Measurements from ENCODE around the genes CTDSP1, WNT10A and ZFAND2B.

DNA sequence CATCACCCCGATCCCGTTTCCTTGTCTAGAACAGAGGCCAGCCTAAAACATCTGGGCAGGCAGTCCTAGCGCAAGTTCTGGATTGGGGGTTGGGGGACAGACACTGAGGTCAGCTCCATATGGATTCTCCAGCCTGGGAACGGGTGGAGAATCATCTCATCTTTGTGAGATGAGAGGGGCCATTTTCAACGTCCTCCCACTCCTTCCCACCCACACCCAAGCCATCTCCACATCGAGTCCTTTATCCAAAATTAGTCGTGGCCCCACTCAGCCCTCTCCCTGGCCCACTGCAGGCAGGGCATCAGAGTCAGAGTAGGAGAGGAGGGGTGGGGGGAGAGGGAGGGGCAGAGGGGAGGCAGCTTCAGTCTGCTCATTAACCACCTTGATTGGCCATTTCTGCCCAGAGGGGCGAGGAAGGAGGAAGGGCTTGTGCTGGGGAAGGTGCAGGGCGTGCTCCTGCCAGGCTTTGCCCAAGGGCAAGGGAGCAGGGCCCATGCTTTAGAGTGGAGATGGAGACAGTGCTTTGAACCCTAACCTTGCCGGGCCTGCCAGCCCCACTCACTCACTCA is 4.0 kb upstream of the RUFY4 start:
- RRBS: no CpG with 5 or more reads among the region's 10 CpGs

DNA sequence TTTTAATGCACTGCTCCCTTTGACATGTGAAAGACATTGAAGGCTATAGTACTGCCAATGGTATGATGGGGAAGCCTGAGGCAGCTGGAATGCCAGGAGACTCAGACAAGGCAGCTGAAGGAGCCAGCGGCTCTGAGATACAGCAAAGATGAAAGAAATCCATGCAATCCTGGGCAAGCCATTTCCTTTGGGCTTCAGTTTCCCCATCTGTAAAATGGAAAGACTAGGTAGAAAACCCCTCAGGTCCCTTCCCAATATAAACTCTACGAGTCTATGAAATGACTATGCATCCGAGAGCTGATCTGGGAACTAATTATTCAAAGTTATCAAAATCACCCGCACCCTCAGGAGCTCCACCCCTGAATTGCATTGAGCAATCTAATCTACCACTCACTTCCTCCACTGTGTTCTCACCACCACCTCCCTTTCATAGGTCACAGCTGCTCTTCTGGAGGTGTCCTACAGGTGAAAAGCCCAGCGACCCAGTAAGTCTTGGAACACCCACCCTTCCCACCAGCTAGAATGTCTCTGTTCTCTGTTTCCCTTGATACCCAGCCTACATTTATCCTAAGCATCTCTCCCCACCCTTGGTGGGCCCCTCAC is 3.2 kb downstream of the CXCR2 start:
- RRBS: no CpG with 5 or more reads among the region's 5 CpGs

- RRBS: no CpG with 5 or more reads among the region's 10 CpGs
Measured at GRCh38 chr2:218217953-218218737, 1.2 kb downstream of the ARPC2 start.

DNA sequence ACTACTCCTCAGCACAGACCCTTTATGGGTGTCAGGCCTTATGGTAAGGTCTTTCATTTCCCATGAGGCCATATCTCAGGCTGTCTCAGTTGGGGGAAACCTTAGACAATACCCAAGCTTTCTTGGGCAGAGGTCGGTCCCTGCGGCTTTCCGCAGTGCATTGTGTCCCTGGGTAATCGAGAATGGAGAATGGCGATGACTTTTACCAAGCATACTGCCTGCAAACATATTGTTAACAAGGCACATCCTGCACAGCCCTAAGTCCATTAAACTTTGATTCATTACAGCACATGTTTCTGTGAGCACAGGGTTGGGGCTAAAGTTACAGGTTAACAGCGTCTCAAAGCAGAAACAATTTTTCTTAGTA is 19.5 kb upstream of the TMBIM1 start:
- RRBS: no CpG with 5 or more reads among the region's 6 CpGs

DNA sequence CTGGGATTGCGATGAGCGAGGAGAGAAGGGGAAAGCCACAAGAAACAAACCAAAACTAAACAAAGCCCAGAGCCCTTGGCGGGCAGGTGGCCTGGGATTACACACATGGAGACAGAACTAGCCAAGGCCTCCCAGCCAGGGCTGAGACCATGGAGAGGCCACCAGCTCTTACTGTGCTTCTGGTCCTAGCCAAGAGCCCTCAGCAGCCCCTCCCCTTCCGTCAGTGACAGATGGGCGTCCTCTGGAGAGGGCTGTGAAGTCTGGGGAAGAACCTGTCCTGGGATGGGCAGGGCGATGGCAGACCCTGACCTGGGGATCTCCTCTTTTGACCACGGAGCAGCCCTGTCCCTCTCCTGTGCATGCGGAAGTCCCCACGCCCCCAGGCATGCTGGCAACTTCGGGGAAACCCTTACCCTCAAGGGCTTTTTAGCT is 27.3 kb upstream of the CATIP start:
- RRBS: no CpG with 5 or more reads among the region's 10 CpGs

DNA sequence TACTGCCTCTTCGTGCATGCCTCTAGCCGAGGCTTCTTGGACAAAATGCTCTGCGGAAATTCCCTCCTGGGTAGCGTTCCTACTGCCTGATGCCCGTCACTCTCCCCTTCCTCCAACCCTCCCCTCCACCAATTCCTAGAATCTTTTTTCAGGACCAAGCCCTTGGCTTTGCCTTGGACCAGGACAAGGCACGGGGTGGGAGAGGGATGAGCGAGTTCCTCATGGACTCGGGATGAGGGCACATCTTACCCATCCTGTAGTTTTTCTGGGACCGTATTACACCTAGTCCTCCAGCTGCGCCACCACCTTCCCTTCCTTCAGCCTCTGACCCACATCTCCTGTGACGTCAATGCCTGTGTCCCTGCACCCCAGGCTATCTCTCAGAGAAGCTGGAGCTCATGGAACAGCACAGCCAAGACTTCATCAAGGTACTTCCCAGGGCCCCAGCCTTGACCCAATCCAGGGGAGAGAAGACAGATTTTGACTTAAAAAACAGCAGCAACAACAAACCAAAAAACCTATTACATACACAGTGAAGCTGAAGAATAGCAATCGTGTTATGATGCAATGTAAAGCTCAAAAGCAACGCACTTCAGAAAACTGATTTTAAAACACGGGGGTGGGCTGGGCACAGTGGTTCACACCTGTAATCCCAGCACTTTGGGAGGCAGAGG is 1.1 kb downstream of the CATIP start:
- RRBS: no CpG with 5 or more reads among the region's 14 CpGs

DNA sequence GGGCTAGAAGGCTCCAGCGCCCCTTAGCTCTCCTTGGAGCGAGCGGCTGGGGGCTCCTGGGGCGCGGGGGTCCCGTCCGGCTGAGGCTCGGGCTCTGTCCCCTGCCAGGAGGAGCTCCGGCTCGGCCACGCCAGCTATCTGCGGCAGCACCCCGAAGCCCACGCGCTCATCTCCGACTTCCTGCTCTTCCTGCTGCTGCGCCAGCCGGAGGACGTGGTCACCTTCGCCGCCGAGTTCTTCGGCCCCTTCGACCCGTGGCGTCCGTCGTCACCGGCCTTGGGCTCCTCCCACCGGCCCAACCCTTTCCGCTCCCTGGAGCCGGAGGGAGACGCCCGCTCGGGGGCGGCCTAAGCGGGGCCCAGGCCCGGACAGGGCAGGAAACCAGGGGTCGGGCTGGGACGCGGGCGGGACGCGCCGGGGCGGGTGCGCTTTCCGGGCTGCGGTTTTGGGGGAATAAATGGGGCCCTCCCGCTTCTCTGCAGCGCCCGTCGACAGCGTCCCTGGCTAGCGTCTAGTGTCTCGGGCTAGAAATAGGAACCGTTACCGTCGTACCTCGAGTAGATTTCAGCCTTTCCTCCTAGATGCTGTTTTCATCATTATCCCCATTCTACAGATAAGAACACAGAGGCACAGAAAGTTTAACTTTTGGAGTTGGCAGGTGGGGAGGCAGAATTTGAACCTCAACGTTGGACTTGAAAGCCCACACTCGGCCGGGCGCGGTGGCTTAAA is 11.1 kb downstream of the CATIP start:
- RRBS: under 1% methylated on average over 33 of the region's 65 CpGs

- RRBS: 1% methylated on average over 36 of the region's 95 CpGs
Measured at GRCh38 chr2:218399013-218399979, at the start of gene CTDSP1. TSS of gene CTDSP1 (plus strand) at chr2:218399868.

- RRBS: no CpG with 5 or more reads among the region's 25 CpGs
Measured at GRCh38 chr2:218403006-218403635, 3.5 kb downstream of the CTDSP1 start.

DNA sequence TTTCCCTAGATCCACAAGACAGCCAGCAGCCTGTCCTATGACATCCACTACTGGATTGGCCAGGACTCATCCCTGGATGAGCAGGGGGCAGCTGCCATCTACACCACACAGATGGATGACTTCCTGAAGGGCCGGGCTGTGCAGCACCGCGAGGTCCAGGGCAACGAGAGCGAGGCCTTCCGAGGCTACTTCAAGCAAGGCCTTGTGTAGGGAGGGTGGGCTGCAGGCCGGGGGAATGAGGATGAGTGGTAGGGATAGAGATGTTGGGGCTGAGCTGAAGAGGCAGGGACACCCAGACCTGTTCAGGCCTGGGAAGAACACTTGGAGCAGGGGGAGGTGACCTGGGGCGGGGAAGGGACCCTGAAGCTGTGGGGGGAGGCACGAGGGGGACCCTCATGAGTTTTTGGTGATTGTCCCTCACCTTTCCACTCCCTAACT is 6.7 kb downstream of the VIL1 start:
- RRBS: no CpG with 5 or more reads among the region's 9 CpGs

DNA sequence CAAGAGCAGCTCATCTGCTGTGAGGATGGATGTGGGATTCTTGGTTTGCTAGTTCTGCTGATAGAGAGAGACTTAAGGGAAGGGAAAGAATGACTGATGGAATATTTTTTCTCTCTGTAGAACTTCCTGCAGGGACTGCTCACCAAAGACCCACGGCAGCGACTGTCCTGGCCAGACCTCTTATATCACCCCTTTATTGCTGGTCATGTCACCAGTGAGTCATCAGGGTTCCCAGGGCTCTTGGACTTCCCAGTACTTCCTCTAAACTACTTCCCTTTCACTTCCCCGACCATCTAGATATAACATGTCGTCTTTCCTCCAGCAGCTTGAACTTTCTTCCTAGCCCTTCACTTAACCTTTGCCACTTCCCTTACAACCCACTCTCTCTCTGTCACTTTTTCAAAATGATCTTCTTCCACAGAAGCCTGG is 7.2 kb downstream of the STK36 start:
- RRBS: no CpG with 5 or more reads among the region's 4 CpGs

- RRBS: 63% methylated on average over 24 of the region's 42 CpGs
Measured at GRCh38 chr2:218880660-218881528, at the start of gene WNT10A. TSS of gene WNT10A (plus strand) at chr2:218880852.

- RRBS: no CpG with 5 or more reads among the region's 27 CpGs
Measured at GRCh38 chr2:218979741-218980320, 5.2 kb downstream of the FEV start.

GRCh38 chr2:219001866-219002383 is 8.7 kb upstream of the CRYBA2 start:
- RRBS: 51% methylated on average over 4 of the region's 31 CpGs

DNA sequence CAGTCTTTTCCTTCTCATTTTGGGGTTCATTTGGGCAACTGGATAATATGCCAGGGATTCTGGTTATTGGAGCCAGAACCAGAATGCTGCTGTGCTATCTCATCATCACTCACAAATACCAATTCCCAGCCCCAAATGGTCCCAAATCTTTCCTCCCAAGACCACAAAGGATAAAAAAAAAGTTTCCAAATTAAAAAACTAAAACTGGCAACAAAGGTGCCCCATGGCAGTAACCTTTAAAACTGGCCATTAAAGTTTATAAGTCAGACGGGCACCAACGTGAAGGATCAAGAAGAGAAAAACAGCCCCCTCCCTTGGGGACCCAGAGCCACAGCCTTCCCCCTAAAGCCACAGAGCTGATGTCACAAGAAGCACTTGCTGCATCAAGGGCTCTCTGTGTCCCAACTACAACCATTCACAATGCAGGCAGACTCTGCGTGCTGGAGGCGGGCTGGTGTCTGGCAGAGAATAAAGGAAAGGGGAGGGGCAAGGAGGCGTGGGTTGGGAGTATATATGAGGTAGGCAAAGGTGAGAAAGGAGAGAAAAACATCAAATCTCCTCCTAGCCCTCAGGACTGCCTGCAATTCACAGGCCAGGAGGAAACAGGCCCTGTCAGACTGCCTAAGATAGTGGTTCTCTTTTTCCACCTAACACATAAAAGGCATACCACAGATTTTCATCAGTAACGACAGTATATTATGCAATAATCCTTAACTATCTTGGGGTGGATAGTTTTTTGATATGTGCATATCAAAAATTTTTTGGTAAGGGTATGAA is 48.7 kb upstream of the IHH start:
- RRBS: no CpG with 5 or more reads among the region's 6 CpGs

GRCh38 chr2:219170915-219171885 is 1.4 kb upstream of the SLC23A3 start:
- RRBS: no CpG with 5 or more reads among the region's 15 CpGs

DNA sequence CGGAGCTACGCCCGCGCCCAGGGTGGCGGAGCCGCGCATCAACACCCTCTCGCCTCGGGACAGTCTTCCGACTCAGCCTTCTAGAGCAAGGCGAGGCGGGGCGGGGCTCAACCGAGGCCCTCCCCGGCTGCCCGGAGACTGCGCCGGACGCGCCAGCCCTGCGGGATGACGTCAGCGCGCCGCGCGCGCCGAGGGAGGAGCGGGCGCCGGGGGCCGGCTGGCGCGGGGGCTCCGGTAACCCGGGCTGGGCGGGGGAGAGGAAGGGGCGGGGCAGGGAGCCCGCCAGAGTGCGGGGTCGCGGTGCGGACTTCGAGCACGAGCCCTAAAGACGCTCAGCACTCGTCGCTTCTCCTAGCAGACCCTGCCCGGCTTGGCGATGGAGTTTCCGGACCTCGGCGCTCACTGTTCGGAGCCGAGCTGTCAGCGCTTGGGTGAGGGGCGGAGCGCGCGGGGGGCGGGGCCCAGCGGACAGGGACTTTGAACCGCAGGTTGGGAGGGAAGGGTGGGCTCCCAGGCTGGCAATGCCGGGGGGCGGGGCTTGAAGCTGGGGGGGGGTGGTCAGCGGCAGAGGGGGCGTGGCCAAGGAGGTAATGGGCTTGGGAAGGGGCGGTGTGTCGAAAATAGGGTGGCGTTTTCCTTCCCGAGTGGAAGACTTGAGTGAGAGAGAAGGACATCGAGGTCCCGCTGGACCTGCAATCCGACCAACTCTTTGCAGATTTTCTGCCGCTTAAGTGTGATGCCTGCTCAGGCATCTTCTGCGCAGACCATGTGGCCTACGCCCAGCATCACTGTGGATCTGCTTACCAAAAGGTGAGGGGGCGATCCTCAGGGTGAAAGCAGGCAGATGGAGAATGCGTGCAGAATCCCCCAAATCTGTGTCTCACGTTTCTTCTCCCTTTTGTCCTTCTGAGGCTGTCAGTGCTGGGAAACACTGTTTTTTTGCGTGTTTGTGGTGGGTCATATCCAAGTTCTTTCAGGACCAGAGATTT is at the start of gene ZFAND2B:
TSS of gene ZFAND2B (plus strand) at position 171 of the 989 bp plus-strand sequence.
- RRBS: 1% methylated on average over 15 of the region's 82 CpGs

DNA sequence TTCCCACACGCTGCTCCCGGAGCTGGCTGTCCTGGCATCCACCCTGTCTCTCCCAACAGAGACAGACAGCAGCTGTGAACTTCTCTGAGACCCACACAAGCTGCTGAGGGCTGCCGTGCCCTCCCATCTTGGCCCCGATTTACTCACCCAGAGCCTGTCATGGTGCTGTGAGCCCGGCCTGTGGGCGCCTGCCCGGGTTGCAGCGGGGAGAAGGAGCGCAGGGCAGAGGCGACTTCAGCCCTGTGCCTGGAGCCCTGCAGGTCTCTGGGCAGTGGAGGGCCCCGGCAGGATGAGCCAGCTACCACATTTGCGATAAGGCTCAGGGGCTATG is 3.3 kb upstream of the ABCB6 start:
- RRBS: 97% methylated on average over 4 of the region's 12 CpGs

- RRBS: no CpG with 5 or more reads among the region's 10 CpGs
Measured at GRCh38 chr2:219246599-219247030, 1.3 kb downstream of the STK16 start.

DNA sequence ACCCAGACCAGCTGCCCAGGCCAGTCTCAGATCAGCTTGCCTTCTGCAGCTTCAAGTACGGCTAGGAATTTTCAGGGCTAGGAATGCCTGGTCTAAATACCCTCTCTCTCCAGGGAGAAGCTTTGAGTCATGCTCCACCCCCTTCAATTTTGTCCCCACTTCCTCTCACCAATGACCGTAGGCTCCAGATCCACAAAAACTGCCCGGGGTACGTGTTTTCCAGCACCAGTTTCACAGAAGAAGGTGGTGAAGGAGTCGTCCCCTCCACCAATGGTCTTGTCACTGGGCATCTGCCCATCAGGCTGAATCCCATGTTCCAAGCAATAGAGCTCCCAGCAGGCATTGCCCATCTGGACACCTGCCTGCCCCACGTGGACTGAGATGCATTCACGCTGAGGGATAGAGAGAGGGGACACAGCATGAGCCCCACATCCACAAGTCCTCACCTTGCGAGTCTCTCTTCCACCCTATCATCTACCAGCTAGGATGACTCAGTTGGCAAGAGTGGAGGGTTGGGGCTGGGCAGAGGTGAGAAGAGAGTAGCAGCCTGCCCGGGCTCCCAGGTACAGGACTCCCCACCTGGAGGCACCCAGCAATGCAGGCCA is 1.1 kb upstream of the TUBA4B start:
- RRBS: no CpG with 5 or more reads among the region's 9 CpGs

Measured in NB4 (cell line).